Mesenchymal stem cell of the bone marrow (primary cell): ENCODE measurements around the genes VAMP1, GNB3 and SPSB2.

DNA sequence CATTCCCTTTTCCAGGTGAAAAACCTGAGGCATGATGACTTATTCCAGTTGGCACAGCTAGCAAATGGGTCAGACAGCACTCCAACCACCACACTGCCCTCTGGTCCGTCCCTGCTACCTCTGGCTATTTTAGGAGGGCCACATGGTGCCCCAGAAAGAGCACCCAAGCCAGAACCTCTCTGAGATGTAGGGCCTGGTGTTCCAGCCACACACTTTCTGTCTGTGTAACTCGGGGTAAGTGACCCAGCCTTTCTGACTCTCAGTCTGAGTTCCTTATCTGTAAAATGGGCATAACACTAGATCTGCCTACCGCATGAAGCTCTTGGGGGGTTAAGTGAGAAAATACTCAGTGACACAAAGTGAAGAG, 6.8 kb downstream of the SCNN1A start:
- CAGE, long polyA plus RNA = no peak

- CAGE, long polyA plus RNA = no peak
Measured at GRCh38 chr12:6392487-6392911, 8.5 kb downstream of the LTBR start.

DNA sequence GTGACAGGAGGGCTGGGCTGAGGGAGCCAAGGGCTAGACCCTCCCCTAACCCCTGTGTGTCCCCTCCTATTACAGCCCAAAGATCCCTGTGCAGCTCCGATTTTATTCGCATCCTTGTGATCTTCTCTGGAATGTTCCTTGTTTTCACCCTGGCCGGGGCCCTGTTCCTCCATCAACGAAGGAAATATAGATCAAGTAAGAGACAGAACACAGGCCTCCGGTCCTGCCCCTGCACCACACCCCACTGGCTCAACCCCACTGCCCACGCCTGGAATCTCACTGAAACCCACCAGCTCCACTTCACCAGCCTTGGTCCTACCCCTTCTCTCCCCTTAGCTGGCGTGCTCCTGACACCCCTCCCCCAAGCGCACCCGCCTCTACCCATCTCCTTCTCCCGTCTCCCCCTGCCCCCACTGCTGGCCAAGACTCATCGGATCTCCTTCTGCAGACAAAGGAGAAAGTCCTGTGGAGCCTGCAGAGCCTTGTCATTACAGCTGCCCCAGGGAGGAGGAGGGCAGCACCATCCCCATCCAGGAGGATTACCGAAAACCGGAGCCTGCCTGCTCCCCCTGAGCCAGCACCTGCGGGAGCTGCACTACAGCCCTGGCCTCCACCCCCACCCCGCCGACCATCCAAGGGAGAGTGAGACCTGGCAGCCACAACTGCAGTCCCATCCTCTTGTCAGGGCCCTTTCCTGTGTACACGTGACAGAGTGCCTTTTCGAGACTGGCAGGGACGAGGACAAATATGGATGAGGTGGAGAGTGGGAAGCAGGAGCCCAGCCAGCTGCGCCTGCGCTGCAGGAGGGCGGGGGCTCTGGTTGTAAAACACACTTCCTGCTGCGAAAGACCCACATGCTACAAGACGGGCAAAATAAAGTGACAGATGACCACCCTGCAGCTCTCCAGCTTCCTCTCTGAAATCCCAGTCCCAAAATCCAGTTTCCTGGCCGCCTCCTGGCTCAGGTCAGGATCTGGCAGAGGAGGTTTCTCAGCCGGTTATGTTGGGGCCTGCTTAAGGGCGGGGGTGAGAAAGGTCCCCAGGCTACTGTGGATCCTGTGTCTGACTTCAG, 686 bp upstream of the TAPBPL start:
- CAGE, long polyA plus RNA = no peak

DNA sequence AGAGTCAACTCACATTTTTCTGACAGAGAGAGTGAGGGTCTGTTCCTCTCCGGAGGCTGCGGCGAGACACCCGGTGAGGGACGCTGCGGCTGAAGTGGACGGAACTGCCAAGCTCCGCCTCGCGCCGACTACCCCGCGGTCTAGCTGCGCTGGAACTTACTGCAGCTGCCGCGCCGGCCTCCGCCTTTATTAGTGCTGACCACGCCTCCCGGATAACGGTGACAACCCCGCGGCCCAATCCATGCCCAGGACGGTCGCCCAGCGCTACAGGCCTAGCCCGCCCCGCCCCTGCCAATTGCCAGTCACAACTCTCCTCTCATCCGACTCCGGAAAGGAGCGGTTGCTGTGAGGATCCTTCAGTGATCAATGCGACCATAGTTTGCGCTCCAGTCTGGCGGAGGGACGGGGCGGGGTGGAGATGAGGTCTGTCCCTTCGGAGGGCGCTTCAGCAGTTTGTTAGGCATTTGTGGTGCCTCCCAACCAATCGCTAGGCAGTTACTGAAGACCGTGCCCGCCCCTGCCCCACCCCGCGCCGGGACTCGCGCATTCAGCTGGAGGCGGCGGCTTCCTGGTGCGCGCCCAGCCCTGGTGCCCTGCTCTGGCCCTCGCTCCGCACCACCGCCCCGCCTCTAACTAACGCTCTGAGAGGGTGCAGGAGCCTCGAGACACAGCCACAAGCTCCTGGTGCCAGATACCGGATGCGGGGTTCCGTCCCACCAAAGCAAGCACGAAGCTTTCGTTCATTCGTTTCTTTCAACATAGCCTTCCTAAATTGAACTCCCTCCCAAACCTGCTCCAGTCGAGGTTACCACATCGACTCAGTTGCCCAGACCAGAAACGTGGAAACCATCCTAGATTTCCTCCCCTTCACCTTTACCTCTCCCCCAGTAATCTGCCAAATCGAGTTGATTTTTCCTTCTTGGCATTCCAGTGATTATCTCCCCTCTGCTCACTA, at the start of gene VAMP1:
TSS of gene VAMP1 (minus strand) at position 161 of the 955 bp plus-strand sequence.
- CAGE, long polyA plus RNA = no peak

DNA sequence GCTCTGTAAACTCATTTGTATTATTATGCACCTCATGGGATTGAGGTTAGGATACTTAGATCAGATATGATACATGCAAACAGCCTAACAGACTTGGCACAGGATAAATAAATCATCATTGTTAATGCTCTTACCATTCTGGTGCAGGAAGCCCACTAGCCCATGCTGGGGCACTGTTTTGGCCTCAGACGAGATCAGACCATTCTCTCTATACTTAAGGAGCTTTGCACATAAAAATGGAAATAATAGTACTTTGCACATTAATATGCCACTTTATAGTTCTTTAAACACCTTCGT, 466 bp downstream of the NCAPD2 start:
- CAGE, long polyA plus RNA = no peak

DNA sequence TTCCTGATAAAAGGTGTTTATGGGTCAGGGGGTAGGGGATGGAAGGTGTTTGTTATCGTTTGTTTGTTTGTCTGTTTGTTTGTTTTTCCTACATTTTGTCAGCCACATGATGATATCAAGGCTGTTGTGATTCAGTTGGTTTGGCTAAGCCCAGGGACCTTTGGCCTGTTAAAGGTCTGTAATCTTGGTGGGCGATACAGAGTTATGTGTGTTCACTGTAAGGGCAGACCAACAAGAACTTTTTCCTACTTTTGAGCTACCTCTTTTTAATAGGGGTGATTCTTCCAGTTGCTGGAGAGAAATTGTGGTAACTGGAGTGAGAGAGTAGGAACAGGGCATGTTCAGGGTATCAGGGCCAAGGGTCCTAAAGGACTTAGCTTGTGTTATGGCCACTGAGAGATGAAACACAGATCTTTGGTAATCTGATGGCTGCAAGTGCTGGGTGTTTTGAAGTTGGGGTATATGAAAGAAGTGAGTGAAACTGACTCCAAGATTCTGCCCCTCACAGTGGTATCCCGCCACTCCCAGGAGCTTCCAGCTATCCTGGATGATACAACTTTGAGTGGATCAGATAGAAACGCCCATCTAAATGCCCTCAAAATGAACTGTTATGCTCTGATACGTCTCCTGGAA, 16.3 kb downstream of the NCAPD2 start:
- CAGE, long polyA plus RNA = no peak

- CAGE, long polyA plus RNA = no peak
Measured at GRCh38 chr12:6577367-6578315, 9.6 kb upstream of the NOP2 start.

- CAGE, long polyA plus RNA = no peak
Measured at GRCh38 chr12:6688390-6688741, 809 bp downstream of the ZNF384 start.

DNA sequence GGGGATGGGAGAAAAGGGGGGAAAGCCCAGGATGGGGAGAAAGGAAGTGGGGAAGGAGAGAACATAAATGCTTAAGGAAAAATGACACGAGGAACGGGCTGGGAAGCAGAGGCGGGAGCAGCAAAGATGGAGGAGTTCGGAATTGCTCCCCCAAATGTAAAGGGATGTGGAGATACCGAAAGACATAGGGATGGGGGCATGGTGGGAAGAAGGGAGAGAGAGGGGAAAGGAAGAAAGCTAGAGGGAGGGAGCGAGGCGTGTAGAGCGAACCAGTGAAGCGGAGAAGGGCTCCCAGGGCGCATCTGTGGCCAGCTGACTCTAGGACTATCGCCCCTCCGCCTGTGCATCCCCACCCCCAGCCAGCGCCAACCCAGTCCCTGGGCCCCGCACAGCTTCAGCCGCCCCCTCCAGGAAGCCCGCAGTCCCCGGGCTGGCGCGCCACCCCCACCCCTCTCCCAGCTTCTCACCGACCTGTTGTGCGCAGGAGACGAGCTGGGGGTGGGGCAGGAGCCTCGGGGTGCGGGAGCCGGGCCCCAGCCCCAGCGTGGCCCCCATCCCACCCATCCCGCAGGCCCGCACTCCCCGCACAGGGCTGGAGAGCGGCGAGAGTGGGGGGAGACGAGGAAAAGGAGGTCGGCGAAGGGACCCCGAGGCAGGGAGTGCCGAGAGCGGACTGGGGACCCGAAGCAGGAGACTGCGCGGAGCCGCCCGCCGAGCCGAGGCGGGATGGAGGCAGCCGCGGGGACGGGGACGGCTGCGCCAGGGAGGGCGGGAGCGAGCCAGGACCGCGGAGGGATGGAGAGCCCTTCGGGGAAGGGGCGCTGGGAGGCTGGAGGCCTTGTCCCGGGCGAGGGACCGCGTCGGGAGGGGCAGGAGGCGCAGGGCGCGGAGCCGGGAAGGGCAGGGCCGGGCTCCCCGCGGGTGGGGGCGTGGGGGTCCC, 681 bp downstream of the PIANP start:
- CAGE, long polyA plus RNA = no peak

GRCh38 chr12:6724430-6725092, 715 bp downstream of the COPS7A start:
- CAGE, long polyA plus RNA = no peak

DNA sequence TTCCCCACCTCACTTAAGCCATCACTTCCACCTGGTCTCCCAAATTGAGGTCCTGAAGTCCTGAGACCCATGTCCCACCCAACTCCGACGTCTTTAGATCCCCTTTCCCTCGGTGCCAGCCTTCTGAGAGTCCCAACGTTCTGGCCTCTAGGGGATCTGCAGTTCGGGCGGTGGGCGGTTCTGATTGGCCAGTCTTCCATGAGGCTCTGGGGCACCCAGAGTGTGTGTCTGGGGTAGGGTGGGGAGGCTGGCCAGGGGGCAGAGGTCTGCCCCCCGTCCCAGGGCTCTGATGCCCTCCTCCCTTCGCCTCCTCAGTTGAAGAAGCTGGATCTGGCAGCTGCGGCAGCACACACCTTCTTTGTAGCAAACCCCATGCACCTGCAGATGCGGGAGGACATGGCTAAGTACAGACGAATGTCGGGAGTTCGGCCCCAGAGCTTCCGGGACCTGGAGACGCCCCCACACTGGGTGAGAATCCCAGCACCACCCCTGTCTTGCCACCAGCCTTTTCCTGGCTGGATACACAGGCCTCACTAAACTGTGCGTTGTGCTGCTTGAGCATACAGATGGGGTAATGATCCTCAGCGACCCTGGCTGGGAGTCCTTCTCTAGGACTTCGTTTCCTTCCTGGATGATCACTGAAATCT, 1.5 kb downstream of the P3H3 start:
- CAGE, long polyA plus RNA = no peak

GRCh38 chr12:6840409-6841099, at the start of gene GNB3:
TSS of gene GNB3 (plus strand) at chr12:6840925.
- CAGE, long polyA plus RNA = no peak

DNA sequence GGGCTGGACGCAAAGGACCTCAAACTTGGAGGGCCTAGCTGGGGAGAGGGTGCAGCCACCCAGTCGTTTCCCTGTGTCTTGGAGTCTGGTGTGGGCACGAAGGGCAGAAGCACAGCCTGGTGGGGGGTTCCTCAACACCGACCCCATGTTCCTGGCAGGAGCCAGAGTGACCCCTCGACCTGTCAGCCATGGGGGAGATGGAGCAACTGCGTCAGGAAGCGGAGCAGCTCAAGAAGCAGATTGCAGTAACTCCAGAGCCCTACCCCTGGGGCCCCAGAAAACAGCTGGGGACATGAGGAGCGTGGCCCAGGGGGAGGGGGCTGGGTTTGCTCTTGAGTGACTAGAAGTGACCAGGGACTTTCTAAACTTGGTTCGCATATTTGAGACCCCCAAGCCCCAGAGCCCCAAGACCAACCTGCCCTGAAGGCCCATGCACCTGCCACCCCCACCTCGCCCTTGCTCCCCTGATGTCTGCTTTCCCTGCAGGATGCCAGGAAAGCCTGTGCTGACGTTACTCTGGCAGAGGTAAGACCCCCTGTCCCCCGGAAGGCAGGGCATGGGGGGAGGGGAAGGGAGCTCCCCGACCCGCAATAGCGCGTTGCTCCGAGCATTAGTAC, 483 bp downstream of the GNB3 start:
- CAGE, long polyA plus RNA = no peak

DNA sequence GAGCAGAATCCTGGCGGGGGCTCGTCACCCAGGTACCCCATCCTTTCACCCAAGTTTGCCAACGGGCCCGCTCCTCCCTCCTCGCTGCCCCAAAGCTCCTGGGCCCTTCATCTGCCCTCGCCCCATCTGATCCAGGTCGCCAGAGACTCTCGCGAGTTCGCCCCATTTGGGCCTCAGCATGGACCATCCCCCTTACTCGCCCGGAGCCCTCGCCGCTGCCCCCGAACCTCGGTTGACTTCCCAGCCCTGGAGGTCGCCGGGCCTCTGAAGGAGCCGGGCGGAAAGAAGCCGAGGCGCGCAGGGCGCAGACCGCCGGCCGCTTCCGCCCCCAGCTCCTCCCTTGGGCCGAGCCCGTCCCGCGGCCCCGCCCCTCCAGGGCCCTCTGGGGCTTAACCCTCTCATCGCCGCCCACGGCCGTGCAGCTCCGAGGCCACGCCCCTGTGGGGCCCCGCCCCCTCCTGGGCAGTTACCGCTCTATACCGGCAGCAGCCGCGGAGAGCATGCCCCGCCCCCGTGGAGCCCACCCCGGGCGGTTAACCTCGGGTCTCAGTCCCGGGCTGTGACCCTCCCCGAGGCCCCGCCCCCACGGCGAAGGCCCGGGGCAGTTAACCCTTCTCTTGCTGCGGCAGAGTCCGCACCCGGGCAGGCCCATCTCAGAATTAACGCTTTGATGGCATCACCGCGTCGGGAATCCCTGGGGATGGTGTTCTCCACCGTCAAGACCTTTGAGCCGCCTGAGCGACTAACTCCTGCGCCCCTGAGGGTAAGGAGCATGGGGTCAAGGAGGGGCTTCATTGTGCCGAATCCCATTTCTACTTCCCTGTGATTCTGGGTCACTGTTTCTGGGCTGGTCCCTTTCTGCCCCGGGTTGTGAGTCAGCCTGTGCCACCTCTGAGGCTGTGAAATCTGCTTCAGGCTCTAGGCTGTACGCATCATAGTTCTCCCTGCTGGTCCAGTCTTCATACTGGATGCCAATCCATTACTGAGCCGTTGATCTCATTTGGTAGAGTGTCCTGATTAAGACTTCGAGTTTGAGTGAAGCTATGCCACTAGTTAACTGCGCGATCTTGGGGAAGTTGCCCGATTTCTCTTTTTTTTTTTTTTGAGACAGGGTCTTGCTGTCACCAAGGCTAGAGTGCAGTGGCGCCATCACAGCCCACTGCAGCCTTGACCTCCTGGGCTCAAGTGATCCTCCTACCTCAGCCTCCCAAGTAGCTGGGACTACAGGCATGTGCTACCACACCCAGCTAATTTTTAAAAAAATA, at the start of gene SPSB2:
TSS of gene SPSB2 (minus strand) at position 285 of the 1,265 bp plus-strand sequence.
- CAGE, long polyA plus RNA = no peak

- CAGE, long polyA plus RNA = no peak
Measured at GRCh38 chr12:6886174-6887133, 13.4 kb upstream of the SPSB2 start.

GRCh38 chr12:6935346-6936015, 7.7 kb downstream of the ATN1 start:
- CAGE, long polyA plus RNA = no peak

DNA sequence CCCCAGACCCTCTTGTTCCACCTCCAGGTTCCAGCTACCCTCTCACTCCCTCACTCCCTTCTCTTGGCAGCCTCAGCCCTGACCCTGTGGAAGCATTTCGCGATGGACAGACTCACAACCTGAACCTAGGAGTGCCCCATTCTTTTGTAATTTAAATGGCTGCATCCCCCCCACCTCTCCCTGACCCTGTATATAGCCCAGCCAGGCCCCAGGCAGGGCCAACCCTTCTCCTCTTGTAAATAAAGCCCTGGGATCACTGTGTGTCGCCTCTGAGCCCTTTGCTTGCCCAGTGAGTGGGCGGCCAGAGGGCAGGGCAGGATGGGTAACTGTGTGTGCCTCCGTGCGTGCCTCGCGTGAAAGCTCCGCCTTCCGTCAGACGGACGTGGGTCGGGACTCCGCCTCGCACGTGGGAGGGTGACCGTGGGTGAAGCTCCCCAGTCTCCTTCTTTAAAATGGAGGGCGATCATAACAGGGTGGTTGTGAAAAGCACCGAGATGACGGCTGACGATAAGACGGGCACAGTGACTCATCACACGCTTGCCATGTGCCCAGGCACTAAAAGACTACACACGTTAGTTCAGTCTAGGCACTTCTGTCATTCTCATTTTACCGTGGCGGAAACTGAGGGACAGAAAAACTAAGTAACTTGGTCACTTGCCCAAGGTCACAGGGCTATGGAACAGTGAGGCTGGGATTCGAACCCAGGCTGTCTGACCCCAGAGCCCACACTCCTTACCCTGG, 9.2 kb downstream of the PHB2 start:
- CAGE, long polyA plus RNA = no peak

DNA sequence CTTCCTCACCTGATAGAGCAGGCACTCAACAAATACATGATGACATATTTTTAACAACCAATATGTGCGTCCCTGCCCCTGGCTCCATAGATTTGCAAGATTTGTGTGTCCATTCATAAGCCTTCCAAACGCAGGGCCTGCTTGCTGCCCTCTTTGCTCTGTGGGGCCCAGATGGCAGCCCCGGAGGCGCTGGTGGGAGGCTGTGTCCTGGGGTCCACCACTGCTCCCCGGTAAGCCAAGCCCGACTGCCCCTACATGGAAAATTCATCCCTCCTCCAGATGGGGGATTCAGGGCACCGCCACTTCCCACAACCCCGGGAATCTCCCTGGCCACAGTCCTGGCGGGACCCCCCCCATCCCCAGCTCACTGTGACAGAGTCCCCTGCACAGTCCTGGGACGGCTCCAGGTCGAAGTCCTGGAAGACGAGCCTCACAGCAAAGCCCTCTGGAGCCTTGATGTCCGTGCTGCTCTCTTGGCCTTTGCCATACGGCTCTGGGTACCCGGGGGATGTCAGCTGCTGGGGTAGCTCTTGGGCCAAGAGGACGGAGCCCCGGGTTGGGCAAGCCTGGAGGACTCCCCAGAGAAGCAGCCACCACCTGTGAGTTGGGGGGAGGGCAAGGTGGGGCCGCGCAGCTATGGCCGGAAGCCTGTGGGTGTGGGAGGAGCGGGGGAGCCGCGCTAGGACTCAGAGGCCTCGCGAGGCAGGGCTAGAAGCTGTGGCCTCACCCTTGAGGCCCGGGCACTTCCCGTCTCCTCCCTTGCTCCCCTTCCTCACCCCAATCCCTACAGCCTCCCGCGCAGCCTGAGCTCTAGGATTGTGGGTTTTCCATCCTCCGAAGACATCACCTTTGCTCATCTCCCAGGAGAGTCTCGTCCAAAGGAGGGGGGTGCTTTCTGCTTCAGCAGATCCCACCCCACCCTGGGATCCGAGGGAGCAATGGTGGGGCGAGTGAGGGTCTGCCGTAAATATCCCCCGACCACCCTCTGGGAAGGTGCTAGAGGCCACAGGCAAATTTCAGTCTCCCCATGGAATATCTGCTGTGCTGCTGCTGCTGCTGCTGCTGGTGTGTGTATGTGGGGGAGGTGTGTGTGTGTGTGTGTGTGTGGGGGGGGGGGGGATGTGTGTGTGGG, 765 bp downstream of the C1RL start:
- CAGE, long polyA plus RNA = no peak

DNA sequence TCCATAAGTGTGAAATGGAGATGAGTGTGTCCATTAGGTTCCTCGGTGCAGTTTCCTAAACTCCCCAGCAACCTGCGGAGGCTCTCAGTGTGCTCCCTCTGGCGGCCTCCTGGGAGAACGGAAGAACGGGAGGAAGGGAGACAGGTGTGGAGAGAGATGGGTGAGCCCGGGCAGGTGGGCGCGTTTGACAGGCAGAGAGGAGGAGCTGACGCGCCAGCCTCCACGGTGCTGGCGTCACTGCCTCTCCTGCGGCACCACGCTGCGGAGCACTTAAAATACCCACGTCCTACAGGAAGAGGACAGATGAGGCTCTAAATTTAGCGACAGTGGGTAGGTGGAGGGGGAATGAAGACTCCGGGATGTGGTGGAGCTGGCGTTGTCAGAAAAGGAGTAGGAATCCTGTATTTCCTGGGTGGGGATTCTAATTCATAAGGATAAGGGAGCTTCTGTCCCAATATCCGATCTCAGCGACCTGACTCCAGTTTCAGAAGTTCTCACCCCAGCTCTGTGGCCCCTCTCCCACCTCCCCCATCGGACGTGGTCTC, 26.7 kb upstream of the PEX5 start:
- CAGE, long polyA plus RNA = no peak

- CAGE, long polyA plus RNA = no peak
Measured at GRCh38 chr12:7197891-7198241, 8.4 kb downstream of the PEX5 start.